HCT116 (cell line): ENCODE measurements around the gene BFAR.

GRCh38 chr16:13098657-13099110 is 197.3 kb downstream of the SHISA9 start:
- RRBS, result no CpG with 5 or more reads among the region's 2 CpGs

DNA sequence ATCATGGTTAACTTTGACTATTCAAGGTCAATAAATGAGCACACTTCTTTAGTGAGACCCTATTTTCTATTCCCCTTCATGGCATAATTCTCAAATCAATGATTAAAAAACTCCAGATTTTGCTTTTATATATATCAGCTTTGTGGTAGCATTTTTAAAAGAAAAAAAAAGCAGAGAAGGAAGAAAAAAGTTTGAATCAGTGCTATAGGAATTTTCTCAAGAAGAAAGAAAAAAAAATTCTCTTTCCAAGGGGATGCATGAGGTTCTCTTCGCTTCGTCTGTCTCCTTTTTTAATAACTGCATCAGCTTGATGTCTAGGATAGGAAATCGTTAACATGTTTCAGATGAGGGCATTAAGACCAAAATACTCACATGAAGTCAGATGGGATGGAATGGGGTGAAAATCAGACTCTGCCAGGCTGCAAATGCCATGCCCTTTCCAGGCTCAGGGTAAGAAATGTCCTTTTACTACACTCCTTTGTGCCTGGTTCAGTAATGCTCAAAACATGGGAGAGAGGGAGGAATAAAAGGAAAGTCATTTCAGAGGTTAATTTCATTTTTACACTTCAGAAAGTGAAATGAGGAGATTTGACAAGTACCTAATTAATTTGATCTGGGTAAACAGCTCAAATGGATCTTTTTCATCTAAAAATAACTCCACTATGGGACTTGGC is 21.8 kb upstream of the ERCC4 start:
- RRBS, result no CpG with 5 or more reads among the region's 3 CpGs

- RRBS, result no CpG with 5 or more reads among the region's 1 CpG
Observed at GRCh38 chr16:13913310-13913549, 6.7 kb upstream of the ERCC4 start.

GRCh38 chr16:13920552-13921093 is 669 bp downstream of the ERCC4 start:
- RRBS, result no CpG with 5 or more reads among the region's 15 CpGs

DNA sequence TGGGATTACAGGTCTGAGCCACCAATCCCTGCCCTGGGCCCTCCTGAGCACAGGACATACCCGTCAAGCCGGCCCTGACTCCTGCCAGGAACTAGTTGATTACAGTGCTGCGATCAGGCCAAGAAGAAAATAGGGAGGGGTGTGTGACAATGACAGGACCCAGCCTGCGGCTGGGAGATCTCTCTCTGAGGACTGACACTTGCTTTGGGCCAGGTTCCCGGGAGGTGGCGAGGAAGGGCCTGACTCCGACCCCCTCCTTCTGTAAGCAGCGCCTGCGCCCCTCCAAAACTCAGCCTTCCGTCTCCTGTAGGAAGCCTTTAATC is 276.6 kb downstream of the MRTFB start:
- RRBS, result no CpG with 5 or more reads among the region's 10 CpGs

DNA sequence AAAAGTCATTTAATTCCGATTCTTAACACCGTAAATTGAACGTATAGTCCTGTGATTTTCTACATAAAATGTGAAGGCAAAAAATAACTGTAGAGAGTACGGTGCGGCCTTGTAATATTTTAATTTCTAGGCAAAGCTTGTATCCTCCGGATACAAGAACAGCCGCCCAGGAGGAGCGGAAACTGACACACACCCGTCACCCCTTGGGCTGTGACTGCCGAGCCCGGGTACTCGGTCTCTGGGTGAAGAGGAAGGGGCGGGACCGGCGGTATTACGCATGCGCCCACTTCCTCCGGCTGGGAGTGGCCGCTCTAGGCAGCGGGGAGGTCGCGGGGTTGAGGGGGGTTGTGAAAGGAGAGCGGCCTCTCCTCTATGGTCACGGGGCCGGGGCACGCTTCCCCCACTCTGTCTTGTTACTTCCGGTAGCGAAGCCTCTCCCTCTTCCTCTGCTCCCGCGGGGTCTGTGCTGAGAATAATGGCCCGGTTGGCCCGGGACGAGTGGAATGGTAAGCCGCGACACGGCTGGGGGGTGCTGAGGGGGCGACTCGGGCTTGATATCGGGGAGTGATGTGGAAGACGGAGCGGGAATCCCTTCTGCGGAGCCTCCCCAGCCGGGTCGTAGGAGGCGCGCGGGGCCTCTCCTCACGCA is at the start of gene BFAR:
Gene BFAR (plus strand): TSS at position 439 of the 649 bp plus-strand sequence.
- RRBS, result 2% methylated on average over 13 of the region's 48 CpGs

- RRBS, result no CpG with 5 or more reads among the region's 7 CpGs
Observed at GRCh38 chr16:15016211-15016669, 39.6 kb downstream of the NTAN1 start.

DNA sequence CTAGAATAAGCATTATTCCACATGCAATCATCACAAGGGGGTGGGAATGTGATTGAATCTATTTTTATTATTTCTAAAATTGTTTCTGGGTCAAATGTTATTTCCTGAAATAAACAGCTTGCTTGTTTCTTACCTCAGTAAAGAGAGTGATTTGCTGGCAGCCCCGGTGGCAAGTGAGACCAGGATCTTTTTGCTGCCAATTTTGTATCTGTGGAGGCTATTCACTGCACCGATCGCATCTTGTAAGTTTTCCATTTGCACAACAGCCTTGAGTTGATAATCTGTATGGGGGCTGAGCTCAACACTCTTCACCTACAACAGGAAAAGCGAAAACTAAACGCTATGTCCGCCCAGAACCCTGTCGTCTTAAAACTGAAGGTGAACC is 21.4 kb downstream of the MARF1 start:
- RRBS, result no CpG with 5 or more reads among the region's 7 CpGs

DNA sequence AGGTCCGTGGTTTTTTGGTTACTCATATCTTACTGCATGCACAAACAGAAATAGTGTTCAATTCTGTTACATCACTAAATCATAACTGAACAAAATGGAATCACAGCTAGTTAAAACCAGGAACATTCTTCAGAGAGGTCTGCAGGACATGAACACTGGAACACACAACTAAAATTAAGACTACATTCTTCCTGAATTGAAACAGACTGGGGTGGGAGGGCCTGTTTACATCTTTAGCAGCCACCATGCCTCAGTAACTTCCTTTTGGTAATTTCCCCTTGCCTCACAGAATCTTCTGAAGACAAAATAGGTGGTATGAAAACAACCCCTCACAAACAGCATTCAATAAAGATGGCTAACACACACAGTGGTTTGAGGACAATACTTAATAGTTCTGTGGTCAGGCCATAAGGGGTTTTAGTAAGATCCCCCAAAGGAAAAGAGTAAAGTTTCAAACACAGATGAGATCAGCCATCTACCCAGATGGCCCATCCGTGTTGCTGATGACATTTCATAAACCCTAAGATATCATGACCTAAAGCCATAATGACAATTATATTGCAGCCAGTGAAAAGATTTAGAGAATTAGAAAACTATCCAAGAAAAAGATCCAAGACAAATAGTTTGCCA is 6.5 kb downstream of the MARF1 start:
- RRBS, result no CpG with 5 or more reads among the region's 2 CpGs

- RRBS, result no CpG with 5 or more reads among the region's 25 CpGs
Observed at GRCh38 chr16:15822887-15823796, 33.7 kb downstream of the MYH11 start.

GRCh38 chr16:15908046-15908578 is 19.7 kb upstream of the CEP20 start:
- RRBS, result no CpG with 5 or more reads among the region's 6 CpGs

- RRBS, result no CpG with 5 or more reads among the region's 11 CpGs
Observed at GRCh38 chr16:16036306-16036863, 87.0 kb downstream of the ABCC1 start.

- RRBS, result no CpG with 5 or more reads among the region's 3 CpGs
Observed at GRCh38 chr16:16049129-16049652, 99.8 kb downstream of the ABCC1 start.

DNA sequence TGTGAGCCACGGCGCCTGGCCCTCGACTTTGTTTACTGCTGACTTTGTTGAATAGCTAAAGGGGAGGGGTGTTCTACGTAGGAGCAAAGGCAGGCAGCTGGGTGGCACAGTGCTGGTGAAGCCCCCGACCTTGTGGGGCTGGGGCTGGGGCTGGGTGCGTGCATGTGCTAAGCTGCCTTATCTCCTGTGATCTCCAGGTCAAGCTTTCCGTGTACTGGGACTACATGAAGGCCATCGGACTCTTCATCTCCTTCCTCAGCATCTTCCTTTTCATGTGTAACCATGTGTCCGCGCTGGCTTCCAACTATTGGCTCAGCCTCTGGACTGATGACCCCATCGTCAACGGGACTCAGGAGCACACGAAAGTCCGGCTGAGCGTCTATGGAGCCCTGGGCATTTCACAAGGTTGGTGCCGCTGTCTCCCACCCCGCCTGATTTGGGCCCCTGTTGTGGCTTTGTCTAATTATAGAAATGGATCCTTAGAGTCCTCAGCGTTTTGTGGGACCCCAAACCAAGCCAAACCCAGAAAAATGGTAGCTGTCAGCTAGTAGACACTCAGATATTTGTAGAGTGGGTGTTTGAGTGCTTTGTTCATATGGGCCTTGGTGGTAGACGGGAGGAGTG is 112.0 kb downstream of the ABCC6 start:
- RRBS, result no CpG with 5 or more reads among the region's 19 CpGs

- RRBS, result no CpG with 5 or more reads among the region's 5 CpGs
Observed at GRCh38 chr16:16159241-16159736, 64.0 kb downstream of the ABCC6 start.

DNA sequence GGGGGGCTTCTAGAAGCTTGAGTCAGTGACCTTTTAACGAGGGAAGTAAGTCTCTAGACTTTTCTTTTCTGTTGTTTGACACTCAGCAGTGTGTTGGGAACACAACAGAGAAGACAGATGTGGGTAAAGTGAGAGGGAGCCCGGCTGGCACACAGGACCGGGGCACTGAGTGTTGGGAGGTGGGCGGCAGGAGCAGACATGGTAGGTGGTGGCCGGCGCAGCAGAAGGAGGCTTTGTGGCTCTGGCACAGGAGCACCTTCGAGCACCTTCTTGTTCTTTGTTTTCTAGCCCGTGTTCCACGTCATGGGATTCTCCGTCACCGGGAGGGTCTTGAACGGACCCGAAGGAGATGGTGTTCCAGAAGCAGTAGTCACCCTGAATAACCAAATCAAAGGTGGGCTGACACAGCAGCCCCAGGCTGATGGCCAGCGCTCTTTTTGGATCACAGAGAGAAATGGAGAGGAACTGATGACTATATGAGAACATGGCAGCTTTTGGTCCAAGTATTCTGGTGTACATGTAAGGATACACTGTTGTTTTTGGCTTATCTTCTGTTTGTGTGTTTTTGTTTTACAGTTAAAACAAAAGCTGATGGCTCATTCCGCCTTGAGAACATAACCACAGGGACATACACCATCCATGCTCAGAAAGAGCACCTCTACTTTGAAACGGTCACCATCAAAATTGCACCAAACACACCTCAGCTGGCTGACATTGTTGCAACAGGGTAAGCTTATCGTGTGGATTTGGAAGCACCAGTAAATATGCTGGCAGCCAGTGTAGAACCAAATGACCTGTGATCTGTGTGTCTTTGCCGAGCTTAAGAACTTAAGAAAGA is 23.3 kb downstream of the NOMO3 start:
- RRBS, result no CpG with 5 or more reads among the region's 18 CpGs

DNA sequence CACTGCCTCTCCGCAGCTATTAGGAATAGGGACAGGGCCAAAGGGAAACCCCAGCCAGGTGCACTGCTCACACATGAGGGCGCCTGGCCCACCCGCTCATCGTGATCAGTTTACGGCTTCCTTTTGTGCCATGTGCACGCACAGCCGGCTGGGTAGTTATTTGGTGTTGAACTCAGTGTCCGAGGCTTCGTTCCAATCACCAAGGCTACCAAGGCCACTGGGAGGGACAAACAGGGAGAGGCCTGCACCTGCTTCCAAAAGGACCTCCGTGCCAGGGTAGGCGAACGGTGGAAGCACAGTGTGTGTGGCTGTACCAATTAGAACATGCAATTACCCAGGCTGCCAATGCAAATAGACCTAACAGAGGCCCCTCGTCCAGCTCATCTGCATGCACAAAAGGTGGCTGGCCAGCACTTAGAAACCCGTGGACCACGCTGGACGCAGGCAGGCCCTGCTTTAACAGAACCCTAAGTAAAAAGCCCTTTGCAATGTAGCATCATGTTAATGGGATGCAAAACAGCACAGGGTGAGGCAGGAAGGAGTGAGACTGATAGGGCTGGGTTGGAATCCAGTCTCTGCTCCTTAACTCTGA is 204.1 kb downstream of the XYLT1 start:
- RRBS, result no CpG with 5 or more reads among the region's 16 CpGs

DNA sequence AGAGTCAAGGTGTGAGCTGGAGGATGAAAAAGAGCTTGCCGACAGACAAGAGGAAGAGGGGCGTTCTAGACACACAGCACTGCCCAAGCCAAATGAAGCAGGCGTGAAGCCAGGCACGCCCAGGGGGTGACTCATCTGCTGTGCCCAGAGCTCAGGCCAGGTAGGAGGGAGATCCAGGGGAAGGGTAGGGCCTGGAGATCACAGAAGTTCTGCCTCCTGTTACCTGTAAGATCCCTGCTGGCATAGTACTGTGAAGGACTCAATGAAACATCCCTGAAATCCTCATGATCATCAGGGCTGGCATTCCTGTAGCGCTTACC is 158.7 kb downstream of the XYLT1 start:
- RRBS, result no CpG with 5 or more reads among the region's 5 CpGs

- RRBS, result no CpG with 5 or more reads among the region's 12 CpGs
Observed at GRCh38 chr16:17343026-17343513, 127.7 kb downstream of the XYLT1 start.